Esophagus muscularis mucosa (tissue), 4 donors: ENCODE measurements around a stretch of chrX.

DNA sequence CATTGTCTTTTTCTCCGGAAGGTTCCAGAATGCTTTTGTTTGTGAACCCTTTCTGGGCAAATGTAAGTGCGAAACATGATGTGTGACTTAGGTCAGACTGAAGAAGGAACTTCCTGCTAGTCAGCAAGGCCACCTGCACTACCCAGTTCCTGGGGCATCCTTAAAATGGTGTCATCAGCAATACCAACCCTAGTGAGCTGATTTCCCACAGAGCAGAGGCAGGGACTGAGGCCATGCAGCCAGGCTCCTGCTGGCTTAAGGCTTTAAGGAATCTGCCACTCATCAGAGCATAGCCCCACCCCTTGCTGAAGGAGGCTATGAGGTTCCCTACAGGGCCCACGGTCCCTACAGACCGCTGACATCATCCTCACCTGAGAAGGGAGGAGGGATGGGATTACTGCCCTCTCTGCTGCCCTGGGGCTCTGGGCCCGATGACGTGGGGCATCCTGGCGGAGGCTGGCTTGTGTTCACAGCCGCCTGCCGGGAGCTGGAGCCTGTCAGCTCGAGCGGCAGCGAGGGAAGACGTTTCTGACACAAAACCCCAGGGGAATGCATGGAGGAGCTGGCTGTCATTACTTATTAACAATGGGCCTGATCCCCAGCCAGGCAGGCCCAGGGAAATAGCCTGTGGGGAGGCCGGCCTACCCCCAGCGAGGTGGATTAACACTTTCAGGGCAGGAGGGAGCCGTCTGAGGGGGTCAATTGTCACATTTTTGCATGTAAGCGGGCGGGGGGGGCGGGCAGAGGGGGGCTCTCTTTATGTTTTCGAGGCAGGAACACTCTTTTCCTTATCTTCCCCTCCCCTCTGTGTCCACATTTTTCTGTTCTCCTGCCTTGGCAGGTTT, 106.6 kb upstream of the ATP6AP2 start:
- PRO-cap, result no peak
- RAMPAGE, long total RNA, 4 experiments, result no peak in any of the 4 experiments

GRCh38 chrX:40513063-40513663, 67.6 kb upstream of the ATP6AP2 start:
- PRO-cap, result no peak
- RAMPAGE, long total RNA, 4 experiments, result no peak in any of the 4 experiments

GRCh38 chrX:40647625-40647984, 244 bp upstream of the CXorf38 start:
- PRO-cap, result bidirectional peak, plus-strand start at chrX:40647709, minus-strand start at chrX:40647531
- RAMPAGE, long total RNA, 4 experiments, result no peak in any of the 4 experiments

DNA sequence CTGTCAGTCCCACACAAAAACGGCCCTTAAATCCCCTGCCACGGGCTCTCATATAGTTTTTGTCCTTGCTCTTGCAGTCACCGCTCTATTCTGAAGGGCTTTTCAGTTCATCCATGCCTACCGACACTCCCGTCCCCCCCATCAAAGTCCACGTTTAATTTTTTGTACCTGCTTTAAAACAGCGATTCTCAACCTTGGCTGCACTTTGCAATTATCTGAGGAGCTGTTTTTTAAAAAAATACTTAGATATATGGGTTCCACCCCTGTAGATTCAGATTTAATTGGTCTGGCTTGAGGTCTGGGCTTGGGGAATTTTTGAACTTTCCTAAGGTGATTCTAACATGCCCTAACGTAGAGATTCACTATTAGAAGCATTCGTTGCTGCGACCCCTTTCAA, 998 bp upstream of the MED14 start:
- PRO-cap, result unidirectional peak, minus-strand start at position 92 of the sequence
- RAMPAGE, long total RNA, 4 experiments, result no peak in any of the 4 experiments

DNA sequence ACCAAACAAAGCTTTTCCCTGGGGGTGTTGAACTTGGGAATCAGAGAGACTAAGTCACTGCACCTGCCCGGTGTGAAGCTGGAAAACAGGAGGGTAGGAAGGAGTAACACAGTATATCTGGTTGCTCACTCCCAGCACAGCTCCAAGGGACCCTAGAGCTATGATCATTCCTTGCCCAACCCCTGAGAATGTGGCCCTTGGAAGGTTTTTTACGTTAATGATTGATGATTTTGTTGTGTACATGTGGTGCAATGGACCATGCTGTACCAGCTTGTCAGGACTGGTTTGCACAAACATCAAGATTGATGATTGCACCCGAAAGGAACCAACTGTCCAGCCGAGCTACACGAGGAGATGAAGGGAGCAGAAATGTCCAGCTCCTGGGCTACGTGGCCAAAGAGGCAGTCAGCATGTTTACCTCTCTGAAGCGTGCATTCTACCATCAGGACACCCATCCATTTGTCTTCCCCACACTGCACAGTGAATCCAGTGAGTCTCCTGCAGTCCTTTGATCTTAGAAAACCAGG, 83.2 kb upstream of the USP9X start:
- PRO-cap, result no peak
- RAMPAGE, long total RNA, 4 experiments, result no peak in any of the 4 experiments

GRCh38 chrX:41029328-41029776, 55.9 kb upstream of the USP9X start:
- PRO-cap, result no peak
- RAMPAGE, long total RNA, 4 experiments, result no peak in any of the 4 experiments

GRCh38 chrX:41033635-41033839, 51.7 kb upstream of the USP9X start:
- PRO-cap, result no peak
- RAMPAGE, long total RNA, 4 experiments, result no peak in any of the 4 experiments

DNA sequence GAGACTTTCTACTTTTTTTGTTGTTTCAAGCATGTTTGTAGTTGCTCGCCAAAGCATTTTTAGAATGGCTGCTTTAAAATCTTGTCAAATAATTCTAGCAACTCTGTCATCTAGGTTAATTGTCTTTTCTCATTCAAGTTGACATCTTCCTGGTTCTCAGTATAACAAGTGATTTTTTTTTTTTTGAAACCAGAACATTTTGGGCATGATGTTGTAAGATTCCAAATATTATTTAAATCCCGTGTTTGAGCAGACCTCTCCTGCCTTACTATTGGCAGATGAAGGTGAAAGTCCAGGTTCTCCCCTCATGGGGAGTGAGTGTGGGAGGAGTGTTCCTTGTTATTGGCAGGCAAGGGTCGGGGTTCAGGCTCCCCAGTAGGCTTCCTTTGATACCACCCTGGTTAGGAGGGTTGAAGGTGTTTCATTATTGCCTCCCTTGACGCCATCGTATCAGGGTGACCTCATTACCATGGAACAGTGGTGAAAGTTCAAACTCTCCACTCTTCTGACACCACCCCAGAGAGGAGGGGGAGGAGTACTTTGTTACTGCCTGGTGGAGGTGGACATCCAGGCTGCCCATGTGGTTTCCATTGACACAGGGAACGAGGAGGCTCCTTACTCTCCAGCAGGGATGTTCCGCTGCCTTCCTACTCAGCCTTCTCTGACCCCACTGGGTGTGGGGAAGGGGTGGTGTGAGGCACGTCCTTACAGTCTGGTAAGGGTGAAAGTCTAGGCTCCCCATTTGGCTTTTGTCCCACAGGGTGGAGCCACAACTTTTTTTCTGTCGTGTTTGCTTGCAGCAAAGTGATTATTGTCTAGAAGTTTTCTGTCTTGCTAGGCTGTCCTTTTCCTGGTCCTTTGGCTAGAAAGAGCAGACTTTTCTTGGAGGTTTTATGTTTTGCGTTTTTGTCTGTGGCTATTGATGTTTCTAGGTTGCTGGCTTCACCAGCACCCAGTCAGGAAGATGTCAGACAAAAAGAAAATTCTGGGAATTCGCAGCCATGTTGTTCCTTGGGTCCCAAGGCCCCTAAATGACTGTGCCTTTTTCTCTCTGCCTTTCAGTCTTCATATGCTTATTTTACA, 37.3 kb upstream of the USP9X start:
- PRO-cap, result no peak
- RAMPAGE, long total RNA, 4 experiments, result no peak in any of the 4 experiments

- PRO-cap, result no peak
- RAMPAGE, long total RNA, 4 experiments, result no peak in any of the 4 experiments
These were observed 73.8 kb downstream of the USP9X start for GRCh38 chrX:41159025-41159534.

GRCh38 chrX:41189044-41189645, 103.9 kb downstream of the USP9X start:
- PRO-cap, result no peak
- RAMPAGE, long total RNA, 4 experiments, result no peak in any of the 4 experiments

DNA sequence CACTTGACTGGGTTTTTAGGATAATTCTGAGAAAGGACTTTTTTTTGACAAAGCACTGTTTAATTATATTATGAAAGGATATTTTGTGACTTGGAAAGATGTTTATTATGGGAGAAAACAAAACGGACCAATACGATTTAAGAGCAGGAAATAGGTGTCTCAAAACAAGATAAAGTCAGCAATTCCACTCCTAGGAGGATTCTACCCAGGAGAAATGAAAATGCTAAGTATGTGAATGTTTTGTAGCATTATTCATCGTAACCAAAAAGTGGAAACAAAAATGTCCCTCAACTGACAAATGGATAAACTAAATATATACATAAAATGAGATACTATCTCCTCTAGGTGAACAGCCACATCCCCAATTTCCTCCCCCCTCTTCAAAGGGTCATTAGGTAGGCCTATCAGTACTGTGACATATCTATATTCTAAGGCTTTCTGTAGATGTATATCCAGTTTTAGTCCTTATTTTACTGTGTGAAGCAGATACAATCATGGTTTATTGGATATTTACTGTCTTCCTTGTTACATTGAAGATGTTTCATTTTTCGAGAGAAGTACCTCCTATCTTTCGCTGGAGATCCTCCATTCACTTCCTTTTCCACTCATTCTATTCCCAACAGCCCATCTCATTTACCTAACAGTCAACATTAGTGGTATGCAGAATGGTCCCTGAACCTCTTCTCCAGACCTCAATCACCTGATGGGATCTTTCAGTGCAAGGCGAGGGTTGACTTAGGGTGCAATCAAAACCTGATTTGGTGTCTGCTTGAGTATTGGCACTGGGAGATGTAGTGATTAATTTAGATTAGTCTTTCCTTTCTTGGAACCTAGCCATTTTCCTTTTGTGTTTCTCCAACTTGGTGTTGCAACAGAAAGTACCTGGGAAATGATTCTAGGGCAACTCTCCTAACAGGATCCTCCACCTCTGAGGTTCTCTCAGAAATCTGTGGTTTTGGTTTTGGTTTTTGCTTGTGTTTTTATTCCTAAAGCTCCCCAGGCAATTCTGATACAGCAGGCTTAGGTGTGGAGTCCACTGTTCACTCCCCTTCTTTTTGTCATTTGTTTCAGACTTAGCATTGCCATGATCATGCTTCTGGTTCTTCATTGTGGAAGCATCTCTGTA, 18.2 kb downstream of the DDX3X start:
- PRO-cap, result no peak
- RAMPAGE, long total RNA, 4 experiments, result no peak in any of the 4 experiments

GRCh38 chrX:41449427-41450104, 2.4 kb downstream of the NYX start:
- PRO-cap, result bidirectional peak, plus-strand start at chrX:41449925, minus-strand start at chrX:41449727
- RAMPAGE, long total RNA, 4 experiments, result no peak in any of the 4 experiments

GRCh38 chrX:41733756-41734363, 9.9 kb downstream of the GPR82 start:
- PRO-cap, result no peak
- RAMPAGE, long total RNA, 4 experiments, result no peak in any of the 4 experiments

- PRO-cap, result no peak
- RAMPAGE, long total RNA, 4 experiments, result no peak in any of the 4 experiments
These were observed 1.9 kb downstream of the CASK start for GRCh38 chrX:41921287-41921948.

DNA sequence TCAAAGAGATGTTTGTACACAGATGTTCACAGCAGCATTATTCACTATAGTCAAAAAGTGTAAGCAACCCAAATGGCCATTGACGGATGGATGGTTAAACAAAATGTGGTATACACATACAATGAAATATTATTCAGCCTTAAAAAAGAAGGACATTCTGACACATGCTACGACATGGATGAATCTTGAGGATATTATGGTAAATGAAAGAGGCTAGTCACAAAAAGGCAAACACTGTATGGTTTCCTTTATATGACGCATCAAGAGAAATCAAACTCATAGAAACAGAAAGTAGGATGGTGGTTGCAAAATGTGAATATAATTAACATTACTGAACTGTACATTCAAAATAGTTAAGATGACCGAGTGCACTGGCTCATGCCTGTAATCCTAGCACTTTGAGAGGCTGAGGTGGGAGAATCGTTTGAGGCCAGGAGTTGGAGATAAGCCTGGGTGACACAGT, 9.5 kb upstream of the CASK start:
- PRO-cap, result no peak
- RAMPAGE, long total RNA, 4 experiments, result no peak in any of the 4 experiments

DNA sequence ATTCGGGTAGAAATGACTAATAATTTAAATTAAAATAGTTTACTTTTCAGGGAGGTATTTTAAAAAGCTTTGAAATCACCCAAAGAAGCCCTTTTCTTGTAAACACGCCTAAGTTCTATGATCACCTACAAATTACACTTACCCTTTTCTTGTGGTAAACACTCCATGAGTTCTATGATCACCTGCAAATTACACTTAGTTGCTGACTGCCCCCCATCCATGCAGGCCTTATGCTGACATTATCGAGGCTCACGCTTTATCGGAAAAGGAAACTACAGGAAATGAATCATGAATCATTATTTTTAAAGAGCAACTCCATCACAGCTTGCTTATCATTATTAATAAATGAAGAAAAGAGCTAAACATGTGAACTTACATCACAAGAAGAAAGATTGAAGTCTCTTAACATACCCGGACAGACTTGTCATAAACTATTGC, 168.8 kb upstream of the PPP1R2C start:
- PRO-cap, result no peak
- RAMPAGE, long total RNA, 4 experiments, result no peak in any of the 4 experiments

- PRO-cap, result no peak
- RAMPAGE, long total RNA, 4 experiments, result no peak in any of the 4 experiments
These were observed 376.7 kb upstream of the MAOA start for GRCh38 chrX:43279229-43279942.

- PRO-cap, result no peak
- RAMPAGE, long total RNA, 4 experiments, result no peak in any of the 4 experiments
These were observed 1.9 kb upstream of the MAOA start for GRCh38 chrX:43654335-43654530.

GRCh38 chrX:44306058-44306710, 37.3 kb downstream of the EFHC2 start:
- PRO-cap, result no peak
- RAMPAGE, long total RNA, 4 experiments, result no peak in any of the 4 experiments

- PRO-cap, result no peak
- RAMPAGE, long total RNA, 4 experiments, result no peak in any of the 4 experiments
These were observed 2.3 kb downstream of the KDM6A start for GRCh38 chrX:44875098-44875788.